ENCODE measurements around a stretch of chr10.

- PRO-cap: no peak
Measured at GRCh38 chr10:75229148-75230272, 6.2 kb downstream of the COMTD1 start.

- PRO-cap: no peak
Measured at GRCh38 chr10:75283720-75284407, 48.1 kb upstream of the COMTD1 start.

DNA sequence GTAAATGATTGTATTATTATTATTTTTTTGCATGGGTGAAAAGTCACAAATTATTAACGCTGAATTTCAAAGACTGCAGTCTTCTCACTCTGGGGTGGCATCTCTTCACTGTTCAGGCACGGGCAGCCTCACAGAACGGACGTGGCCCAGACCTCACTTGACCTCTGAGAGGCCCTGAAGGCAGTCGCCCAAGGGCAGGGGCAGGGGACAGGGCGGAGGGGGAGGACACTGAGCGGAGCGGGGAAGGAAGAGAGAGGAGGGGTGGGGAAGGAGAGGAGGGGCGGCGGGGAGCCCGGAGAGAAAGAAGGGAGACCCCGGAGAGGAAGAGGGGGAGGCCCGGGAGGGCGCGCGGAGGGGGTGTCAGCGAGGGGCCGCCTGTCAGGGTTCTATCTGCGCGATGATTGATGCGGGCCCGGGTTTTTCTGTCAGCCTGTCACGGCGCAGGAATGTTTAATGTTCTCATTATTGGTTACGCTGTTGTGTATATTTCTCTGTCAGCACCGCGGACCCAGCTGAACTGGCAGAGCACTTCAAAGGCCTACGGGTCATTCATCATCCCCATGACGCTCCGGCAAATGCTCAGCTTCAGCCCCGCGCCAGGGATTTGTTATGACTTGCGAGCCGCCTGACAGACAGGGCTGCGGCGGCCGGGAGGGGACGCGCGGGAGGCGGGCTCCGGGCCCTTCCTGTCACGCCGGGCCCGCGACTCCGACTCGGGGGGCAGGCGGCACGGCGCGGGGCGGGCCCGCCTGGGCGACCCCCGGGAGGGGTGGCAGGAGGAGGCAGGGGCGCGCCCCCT, 58.9 kb upstream of the COMTD1 start:
- PRO-cap: bidirectional peak, plus-strand start at position 631 of the sequence, minus-strand start at position 519 of the sequence

- PRO-cap: no peak
Measured at GRCh38 chr10:75306859-75307191, 71.1 kb upstream of the COMTD1 start.

GRCh38 chr10:75398229-75399481, 2.9 kb downstream of the ZNF503 start:
- PRO-cap: no peak

DNA sequence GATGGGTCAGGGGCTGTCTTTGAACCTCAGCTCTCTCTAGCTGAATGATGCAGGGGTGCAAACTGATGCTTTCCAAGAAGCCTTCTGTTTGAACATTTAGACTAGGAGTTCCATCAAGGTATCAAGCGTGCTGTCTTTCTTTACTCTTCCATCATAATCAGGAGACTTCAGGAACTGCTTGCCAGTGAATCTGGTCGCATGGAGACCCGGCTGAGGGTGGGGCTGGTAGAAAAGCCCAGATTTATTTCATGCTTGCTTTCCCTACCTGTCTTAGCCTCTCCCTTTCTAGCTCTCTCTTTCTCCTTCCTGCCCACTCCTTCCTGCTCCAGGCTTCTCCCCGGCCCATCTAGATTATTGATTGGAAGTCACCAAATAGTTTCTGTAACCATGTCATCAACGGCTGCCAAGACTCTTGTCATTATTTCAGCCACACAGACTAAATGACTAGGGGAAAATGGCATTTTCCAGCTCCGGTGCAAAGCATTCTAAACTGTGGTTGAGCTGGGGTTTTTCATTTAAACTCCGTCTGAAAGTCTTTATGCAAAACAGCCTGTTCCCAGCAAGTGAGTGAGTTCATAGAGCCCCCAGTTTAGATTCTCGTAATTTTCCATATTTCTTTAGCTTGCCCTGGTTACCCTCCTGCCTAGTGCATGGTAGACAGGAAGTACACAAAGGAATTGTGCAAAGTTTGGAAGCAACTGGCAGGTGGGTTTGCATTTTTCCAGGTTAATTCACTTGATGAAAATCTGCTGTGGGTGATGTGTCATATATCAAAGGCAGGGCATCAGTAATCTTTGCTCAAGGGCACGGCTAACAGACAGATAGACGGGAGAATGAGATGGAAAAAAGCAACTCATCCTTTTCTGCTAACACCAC, 332.7 kb downstream of the LRMDA start:
- PRO-cap: no peak

DNA sequence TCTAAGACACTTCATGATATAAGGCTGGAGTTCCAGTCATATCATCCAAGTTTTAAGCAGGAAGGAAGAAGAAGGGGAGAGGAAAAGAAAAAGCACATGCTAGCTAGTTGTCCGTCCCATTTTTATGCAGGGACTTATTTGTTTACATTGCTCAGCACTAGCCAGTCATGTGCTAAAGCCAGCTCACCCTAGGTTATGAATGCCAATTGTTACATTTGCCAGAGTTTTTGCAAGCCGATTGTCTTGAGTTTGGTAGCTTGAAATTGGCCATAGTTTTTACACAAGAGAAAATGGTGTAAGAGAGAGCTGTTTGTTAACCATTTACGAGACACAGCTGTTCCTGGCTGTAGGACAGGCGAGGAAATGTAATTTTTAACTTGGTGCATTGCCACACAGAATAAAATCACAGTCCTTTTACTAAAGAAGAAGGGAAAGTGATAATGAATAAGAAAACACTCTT, 357.0 kb downstream of the LRMDA start:
- PRO-cap: no peak

GRCh38 chr10:76168034-76168628, 736.7 kb downstream of the LRMDA start:
- PRO-cap: no peak

- PRO-cap: no peak
Measured at GRCh38 chr10:76185568-76185900, 754.1 kb downstream of the LRMDA start.

DNA sequence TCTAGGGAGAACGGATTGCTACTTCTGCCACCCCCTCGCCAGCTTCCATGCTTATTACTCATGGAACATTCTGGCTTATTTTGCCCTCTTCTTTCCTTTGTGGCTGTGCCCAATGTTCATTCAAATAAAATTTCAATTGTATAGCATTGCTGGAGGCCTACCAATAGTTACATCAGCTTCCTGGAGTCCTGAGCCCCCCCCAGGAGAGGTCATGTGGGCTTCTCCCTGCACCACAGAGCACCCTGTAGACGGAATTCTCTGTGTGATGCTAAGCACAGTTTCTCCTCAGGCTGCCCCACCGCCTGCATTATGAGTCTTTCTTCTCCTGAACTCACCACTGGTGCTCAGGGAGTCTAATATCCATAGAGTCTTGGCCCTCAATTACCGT, 1093.9 kb downstream of the KCNMA1 start:
- PRO-cap: no peak

- PRO-cap: no peak
Measured at GRCh38 chr10:76780100-76780357, 857.6 kb downstream of the KCNMA1 start.

DNA sequence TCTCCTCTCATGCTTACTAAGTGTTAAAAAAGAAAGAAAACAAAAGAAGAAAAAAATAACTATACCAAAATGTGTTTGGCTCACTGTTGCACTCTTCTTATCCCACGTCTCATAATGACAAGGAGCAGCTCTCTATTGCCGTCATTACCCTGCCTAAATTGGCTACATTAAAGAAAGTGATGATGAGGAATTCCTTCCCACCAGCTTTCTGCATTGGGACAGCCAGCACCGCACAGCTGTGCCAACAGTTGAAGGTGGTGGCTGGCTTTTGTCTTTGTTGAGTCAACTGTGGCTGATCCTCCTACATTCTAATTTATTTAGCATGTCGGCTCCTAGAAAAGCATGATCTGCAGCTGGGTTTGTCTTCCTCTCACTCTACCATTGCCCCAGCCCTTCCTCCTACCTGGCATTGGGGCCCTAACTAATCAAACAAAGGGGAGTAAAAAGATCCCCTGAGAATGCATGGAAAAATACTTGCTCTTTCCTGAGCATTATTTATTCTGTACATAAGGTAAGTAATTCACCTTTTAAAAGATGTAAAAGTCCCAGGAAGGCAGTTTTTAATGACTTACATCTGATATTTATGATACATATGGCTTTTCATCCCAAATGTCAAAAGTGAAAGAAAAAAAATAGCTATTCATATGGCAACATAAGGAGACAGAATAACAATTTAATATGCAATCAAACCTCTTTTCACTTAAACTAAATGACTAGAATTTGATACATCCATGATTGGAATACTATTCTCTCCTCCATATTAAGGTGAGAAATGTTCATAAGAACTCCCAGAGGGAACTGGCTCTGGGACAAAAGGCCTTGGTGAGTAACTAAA, 751.6 kb downstream of the KCNMA1 start:
- PRO-cap: no peak

- PRO-cap: no peak
Measured at GRCh38 chr10:77037432-77037698, 600.2 kb downstream of the KCNMA1 start.

DNA sequence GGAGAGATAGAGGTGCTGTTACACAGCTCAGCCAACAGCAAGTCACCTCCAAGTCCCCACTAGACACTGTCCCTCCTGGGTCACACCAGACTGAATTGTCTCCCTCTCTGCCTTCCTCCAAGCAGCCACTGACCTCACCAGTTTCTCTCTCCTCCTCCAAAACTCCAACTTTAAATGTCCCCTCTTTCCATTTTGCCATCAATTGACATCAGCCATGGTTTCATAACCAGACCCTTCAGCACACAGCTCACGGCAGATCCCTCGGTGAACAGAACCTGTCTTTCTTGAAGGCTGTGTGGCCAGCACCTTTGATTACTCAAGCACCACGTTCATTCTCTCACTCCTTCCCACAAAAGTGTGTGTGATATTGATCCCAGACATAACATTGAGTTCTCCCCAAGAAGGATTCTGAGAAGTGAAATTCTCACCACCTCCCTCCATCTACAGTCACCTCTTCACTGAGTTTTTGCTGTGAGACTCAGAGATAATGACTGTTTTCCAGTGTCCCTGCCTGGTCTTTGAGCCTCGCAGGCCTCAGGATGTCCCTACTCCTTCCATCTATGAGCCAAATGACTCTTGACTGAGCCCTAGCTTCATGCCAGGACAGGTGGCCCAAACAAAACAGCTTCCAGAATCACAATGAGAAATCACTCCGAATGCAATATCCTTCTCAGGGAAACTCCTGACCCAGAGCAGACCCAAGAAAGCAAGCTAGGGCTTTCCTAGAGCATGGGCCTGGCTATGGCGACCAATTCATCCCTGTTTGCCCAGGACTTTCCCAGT, 235.2 kb downstream of the KCNMA1 start:
- PRO-cap: no peak

GRCh38 chr10:77422674-77423286, 214.8 kb downstream of the KCNMA1 start:
- PRO-cap: no peak

GRCh38 chr10:77537543-77538834, 99.6 kb downstream of the KCNMA1 start:
- PRO-cap: no peak

DNA sequence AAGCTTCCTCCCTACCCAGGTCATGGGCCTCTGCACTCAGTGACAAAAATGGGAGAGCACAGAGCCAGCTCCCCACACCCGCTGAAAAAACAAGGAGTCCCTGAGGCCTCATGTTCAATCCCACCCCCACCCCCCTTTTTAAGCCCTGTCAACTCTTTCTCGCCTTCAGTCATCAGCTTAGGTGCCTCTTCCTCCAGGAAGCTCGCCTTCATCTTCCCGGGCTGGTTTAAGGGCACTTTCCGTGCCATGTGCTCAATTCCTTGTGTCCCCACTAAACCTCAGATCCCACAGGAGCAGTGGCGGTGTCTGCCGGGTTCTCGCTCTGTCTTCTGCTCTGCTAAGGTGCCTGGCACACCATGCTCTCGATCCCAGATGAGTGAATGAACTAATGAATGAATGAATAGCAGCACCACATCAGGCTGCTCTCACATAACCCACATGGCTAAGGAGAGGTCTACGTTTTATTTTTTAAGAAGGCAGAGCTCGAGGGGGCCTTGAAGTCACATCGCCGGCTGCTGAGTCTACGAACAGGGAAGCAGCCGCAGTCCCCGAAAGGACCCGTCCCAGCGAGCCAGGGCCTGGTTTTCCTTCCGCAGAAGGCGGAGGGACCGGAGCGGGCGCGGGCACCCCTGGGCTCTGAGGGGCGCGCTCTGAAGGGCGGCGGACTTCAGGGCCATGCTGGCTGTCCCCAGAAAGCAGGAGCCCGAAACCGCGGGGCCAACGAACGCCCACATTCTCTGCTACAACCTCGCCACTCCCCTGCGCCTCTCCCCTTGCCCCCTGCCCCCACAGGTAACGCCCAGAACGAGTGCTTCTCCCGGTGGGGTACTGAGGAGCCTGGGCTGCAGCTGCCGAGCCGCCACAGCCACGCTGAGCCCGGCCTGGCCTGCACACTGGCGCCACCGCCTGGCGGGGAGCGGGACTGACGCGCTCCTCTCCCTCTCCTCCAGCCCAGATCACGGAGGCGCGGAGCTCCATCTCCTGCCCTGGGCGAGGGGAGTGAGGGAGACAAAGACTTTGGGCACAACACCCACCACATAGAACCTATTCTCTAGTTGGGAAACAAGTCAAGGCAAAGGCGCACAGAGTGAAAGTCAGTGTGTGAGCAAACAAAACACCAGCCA, 73.5 kb upstream of the KCNMA1 start:
- PRO-cap: no peak

GRCh38 chr10:77843254-77843946, 83.2 kb downstream of the DLG5 start:
- PRO-cap: no peak

GRCh38 chr10:77859409-77859989, 67.1 kb downstream of the DLG5 start:
- PRO-cap: no peak

DNA sequence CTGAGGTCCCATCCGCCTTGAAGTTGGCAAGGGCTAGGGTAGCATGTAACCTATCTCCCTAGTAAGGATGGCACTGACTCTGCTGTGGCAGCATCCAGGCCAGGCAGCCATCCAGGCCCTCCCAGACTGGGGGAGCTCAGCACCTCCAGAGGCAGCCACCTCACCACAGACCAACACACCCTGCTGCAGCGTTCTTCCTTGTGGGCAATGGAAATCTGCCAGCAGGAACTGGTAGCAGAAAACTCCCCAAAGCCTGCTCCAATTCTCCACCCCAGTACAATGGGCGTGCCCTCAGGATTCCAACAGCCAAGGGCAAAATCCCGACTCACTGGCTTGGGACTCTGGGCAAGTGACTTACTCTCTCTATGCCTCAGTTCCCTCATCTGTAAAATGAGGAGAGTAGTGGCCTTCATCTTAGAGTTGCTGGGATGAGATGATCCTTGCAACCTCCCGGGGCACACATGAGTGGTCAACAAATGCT, 27.4 kb downstream of the DLG5 start:
- PRO-cap: no peak

Measured in natural killer cell (primary cell).